M059J (cell line): ENCODE results near the genes PHF10 and ERMARD.

DNA sequence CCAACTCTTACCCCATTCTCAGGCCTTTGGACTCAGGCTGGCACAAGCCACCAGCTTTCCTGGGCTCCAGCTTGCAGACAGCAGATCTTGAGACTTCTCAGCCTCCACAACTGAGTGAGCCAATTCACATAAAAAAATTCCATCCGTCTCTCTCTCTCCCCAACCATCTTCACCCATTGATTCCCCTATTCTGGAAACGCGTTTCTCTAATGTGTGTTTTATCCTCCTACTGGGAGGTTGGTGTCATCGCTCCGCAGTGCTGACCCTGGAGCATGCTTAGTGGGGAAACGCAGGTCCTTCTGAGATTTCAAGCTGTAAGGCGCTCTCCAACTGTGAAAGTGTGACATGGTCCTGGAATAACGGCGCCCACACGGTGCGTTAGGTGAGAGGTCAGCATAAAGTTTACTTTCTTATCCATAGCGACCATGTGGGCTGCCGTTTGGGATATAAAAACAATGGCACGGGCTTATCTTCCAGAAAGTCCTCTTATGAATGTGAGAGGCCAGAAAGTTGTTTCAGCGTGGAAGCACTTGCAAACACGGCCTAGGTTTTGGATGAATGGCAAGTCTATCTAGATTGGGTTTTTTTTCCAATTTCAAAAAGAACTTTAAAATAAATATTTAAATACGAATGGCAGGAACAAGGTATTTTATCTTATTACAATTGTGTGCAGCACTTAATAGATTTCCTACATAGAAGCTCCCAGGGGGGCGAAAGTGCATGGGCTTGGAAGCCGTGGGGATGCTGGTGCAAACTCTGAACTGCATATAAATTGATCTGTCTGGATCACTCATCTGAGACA is 123.8 kb downstream of the WDR27 start:
- RAMPAGE, long total RNA, result no peak

DNA sequence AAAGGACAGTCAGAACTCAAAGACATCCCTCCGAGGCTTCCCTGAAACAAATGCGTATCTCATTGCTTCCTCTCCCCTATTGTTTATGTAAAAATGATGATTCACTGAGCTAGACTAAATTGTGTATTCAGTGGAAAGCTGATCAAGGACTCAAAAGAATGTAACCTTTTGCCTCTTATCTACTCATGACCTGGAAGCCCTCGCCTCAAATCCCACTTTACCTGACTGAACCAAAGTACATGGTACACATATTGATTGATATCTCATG is 81.5 kb downstream of the WDR27 start:
- RAMPAGE, long total RNA, result no peak

DNA sequence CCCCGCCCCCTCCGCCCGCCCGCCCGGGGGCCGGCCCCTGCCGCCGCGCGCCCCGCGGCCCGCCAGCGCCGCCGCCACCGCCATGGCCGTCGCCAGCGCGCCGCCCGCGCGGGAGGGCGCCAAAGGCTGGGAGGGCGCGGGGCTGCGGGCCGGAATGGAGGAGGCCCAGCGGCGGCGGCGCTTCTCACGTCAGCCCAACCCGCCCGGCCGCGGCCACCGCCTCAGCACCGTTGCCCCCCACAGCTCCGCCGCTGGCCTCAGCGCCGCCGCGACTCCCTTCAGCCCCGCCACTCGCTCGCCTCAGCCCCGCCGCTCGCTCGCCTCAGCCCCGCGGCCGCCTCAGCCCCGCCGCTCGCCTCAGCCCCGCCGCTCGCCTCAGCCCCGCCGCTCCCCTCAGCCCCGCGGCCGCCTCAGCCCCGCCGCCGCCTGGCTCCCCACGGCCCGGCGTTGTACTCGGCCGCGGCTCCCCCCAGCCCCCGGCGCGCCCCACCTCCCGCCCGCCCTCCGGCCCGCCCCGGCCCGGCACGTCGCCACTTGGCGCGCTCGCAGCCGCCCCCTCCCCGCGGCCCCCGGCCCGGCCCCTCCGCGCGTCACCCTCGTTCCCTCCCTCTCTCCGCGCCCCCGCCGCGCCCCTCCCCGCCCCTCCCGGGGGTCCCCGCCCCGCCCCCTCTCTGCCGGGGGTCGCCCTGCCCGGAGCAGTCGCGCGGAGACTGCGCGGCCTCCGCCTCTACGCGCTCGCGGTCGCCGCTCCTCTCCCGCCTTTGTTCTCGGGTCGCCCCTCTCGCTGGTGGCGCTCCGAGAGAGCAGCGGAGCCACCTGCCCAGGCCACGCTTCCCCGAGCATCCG is at the start of gene PHF10:
TSS of gene PHF10 (minus strand) at position 455 of the 846 bp plus-strand sequence.
- RAMPAGE, long total RNA, result no peak

- RAMPAGE, long total RNA, result no peak
Observed at GRCh38 chr6:169751017-169752299, at the start of gene ERMARD. ERMARD (plus strand) TSS chr6:169751622.

GRCh38 chr6:169898855-169899526 is 147.6 kb downstream of the ERMARD start:
- RAMPAGE, long total RNA, result no peak

DNA sequence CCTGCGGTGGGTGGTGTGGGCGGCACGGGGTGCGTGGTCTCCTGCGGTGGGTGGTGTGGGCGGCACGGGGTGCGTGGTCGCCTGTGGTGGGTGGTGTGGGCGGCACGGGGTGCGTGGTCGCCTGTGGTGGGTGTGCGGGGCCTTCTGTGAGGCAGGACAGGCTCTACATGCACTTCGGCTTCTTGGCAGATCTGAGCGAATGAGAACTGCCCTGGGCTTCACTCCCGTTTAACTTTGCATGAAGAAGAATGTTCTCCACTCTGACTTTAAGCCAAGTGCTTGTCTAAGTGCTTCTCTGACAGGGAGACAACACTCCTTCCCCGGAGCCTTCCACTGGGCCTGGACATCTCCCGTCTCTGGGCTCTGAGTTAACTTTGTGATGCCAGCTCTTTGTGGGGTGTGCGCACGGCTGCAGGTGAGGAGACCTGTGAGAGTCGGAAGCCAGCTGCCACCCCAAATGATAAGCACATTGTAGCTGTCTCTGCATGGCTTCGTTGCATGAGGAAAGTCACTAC is 244.8 kb downstream of the DLL1 start:
- RAMPAGE, long total RNA, result no peak

DNA sequence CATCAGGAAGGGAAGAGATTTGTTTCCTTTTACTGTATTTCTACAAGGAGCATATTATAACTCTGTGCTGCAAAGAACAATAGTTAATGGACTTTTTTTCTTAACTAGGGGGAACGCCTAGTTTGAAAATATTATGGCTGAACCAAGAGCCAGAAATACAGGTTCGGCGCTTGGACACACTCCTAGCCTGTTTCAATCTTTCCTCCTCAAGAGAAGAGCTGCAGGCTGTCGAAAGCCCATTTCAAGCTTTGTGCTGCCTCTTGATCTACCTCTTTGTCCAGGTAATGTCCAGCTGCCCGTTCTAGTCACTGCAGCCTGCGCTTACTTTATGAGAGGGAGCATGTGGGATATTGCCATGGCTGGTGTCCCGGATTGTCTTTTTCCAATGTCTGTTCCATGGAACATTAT is 41.5 kb downstream of the FAM120B start:
- RAMPAGE, long total RNA, result no peak

- RAMPAGE, long total RNA, result no peak
Observed at GRCh38 chr6:170553637-170554011, 517 bp upstream of the PSMB1 start.